Iris pigment epithelial cell (primary cell): ENCODE measurements around the gene UBE3B.

GRCh38 chr12:108639041-108640053 is 5.7 kb upstream of the SELPLG start:
- RRBS = no CpG with 5 or more reads among the region's 13 CpGs

GRCh38 chr12:108700836-108701690 is 30.3 kb downstream of the CORO1C start:
- RRBS = no CpG with 5 or more reads among the region's 12 CpGs

DNA sequence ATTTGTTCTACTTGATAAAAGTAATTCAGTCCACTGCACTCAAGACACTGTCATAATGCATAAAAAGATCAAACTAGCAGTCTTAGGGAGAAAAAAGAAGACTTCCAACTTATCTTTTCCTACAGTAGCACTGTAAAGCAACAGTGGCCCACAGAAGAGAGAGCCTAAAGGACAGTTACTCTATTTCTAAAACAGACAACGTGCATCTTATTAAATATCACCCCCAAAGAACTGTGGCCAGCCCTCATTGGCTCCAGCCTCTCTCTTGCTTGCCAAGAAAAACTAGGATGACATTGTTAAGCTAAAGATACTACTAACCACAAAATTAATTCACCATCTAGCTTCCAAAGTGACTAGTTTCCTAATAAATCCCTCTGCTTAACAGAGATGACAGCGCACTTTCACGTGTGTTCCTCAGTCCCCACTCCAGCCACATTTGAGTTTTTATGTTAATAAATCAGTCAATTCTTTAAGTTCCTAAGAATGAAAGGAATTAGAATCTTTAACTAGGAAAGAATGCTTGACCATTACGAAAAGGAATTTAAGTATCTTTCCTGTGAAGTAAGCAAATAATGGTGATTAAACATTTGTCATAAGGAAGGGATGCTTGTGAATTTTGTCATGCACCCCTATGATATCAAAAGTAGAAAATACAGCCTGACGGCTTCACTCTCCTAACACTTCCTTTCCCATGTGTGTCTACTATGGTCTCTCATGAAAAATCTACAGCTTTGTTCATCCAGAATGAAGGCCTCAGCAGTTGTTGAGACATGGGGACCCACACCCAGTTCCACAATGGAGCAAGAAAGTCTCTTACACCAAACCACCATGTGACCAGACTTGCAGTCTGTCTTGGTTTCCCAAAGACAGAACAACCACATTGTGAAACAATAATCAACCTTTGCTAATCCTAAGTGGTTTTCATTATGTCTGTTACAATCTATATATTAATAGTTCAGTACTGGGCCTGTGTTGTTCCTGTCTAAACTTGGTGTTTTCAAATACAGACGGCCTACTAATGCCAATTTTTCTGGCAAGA is 8.2 kb downstream of the CORO1C start:
- RRBS = no CpG with 5 or more reads among the region's 6 CpGs

DNA sequence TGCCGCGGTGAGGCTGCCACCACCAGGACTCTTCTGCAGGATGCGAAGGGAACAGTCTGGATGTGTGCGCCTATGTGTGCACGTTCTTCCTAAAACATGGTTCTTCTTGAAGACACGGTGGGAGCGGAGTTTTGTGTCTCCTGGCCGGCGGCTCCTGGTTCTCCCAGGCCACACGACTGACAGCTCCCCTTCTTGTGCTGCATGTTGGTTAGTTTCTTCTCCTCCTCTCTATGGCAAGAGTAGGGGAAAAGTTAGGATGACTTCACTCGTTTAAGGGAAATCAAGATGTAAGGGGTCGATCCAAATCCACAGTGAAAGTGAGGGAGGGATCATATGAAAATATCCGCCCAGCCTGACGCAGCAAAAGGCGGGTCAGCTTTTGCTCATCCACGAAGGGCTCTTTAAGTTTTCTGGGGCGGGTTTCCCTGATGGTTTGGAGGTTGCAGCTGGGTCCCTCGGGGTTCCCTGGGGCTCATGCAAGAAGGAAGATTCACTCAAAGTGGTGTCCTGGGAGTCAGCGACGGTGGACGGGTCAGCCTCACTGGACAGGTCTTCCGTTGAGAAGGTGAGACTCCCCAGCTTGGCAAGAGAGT is 56.4 kb upstream of the CORO1C start:
- RRBS = no CpG with 5 or more reads among the region's 22 CpGs

GRCh38 chr12:108838837-108839643 is 18.3 kb downstream of the SSH1 start:
- RRBS = no CpG with 5 or more reads among the region's 7 CpGs

DNA sequence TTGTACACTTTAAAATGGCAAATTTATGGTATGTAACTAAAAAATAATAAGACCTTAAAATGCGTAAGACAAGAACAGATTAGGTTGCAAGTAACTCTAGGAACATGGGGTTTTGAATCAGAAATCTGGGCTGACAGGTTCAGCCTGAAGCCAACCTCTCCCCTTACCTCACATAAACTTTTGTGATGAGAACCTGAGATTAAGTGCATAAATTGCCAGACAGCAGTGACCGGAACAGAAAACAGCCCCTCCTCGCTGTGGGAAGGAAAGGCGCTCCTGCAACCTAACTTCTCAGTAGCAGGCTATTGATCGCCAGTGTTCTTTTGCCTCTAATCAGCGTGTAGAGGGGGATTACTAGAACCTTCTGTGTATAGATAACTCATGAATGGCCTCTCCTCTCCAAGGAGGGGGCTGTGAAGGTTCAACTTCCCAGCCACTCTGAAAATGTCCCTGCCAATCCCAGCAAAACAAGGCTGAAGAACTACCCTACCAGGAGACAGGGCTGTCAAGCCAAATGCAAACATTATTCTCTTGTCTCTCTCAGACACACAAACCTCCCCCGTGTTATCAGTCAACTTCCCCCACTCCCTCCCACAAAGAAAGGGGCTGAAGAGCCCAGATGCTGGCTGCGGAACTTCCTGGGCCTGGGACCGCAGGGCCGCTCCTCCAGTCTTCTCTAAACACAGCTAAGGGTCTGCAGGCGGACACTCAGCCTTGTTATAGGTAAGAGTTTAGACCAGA is 1.7 kb downstream of the SSH1 start:
- RRBS = no CpG with 5 or more reads among the region's 11 CpGs

DNA sequence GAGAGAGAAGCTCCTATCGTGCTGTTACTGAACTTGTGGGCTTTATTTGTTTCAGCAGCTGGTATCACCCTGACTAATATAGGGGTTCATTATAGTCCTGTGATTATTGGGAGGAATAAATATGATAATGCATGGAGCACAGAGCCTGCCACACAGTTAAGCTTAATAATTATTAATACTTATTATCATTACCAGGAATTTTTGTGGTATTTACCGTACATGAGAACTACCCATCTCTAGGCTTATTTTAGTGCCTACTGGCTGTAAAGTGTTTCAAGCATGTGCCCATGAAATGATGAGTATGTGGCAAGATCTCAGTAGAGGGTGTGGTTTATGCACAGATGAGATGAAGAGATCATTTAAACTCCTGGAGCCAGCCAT is 60.1 kb downstream of the DAO start:
- RRBS = no CpG with 5 or more reads among the region's 2 CpGs

DNA sequence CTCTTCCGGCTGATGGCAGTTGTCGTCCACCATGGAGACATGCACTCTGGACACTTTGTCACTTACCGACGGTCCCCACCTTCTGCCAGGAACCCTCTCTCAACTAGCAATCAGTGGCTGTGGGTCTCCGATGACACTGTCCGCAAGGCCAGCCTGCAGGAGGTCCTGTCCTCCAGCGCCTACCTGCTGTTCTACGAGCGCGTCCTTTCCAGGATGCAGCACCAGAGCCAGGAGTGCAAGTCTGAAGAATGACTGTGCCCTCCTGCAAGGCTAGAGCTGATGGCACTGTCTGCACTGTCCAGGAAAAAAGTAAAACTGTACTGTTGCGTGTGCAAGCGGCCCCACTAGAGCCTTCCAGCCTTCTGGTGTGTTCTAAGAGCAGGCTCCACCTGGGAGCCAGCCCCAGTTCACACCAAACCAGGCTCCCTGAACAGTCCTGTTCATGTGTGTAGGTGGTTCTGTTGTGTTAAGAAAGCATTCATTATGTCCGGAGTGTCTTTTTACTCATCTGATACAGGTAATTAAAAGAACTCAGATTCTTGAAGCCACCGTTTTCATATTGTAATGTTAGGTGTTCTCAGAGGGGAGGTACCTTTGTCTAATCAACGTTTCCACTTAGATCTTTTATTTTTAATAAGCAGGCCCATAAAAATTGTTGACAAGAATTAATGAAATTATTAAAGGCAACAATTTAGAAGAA is 7.4 kb downstream of the ALKBH2 start:
- RRBS = no CpG with 5 or more reads among the region's 15 CpGs

- RRBS = no CpG with 5 or more reads among the region's 11 CpGs
Measured at GRCh38 chr12:109132452-109133159, 16.2 kb downstream of the ACACB start.

DNA sequence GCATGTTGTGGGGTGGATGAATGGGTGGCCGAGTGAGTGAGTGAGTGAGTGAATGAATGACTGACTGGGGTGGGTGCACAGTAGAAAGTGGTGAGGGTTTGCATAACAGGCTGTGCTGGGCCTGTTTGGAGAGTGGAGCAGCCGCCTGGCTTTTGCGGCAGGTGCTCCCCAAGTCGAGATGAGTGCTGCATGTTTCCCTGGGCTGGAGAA is 86.9 kb downstream of the FOXN4 start:
- RRBS = no CpG with 5 or more reads among the region's 4 CpGs

- RRBS = no CpG with 5 or more reads among the region's 10 CpGs
Measured at GRCh38 chr12:109290254-109290509, 18.9 kb downstream of the FOXN4 start.

DNA sequence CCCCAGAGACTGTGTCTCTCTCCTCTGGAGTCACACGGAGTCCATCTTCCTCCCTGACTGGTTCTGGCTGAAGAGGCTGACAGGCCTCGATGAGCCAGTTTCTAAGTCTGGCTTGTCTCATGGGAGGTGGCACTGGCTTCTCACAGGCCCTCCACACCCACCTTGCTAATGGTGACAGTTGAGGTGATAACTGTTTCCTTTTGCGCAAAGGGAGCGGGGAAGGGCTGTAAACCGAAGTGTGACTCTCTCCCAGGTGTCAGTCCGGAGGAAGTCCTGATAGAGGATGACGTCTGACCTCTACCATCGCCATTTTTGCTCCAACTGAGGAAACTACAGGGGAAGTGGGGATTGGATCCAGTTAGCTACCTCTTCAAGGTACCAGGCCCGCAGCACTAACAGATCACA is 30.2 kb downstream of the KCTD10 start:
- RRBS = no CpG with 5 or more reads among the region's 9 CpGs

DNA sequence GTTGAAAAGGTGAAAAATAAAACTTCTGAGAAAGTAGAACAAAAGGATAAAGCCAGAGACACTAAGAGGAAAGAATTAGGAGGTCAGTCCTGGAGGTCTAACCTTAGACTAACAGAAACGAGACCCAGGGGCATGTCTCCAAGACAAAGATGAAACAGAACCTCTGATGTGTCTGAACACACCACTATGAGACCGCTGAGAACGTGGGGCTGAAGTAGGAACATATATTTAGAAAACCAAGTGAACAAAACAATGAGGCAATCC is 17.9 kb downstream of the KCTD10 start:
- RRBS = no CpG with 5 or more reads among the region's 3 CpGs

GRCh38 chr12:109477545-109478313 is at the start of gene UBE3B:
Gene UBE3B, plus strand, starts transcription at chr12:109477634.
- RRBS = 2% methylated on average over 12 of the region's 39 CpGs

GRCh38 chr12:109715158-109715778 is 1.6 kb downstream of the FAM222A start:
- RRBS = no CpG with 5 or more reads among the region's 21 CpGs

GRCh38 chr12:109823037-109823661 is 10.0 kb downstream of the TRPV4 start:
- RRBS = 25% methylated on average over 1 of the region's 17 CpGs

DNA sequence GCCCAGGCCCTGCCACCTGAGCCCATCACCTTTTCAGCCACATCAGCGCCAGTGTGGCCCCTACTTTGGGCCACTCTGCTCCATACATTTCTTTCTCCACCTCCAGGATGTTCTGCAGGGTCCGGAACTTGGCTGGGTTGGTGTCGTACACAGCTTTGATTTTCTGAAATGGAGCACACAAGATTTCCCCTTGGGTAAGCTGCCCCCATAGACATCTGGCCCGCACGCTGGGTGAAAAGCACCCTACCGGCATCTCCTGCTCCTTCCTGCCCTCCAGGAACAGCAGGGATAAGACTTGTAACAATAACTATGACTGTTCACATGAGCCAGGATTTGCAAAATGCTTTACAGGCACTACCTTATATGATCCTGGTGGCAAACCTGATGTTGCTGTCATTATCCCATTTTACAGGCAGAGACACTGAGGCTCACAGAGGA is 22.8 kb downstream of the GLTP start:
- RRBS = no CpG with 5 or more reads among the region's 6 CpGs

DNA sequence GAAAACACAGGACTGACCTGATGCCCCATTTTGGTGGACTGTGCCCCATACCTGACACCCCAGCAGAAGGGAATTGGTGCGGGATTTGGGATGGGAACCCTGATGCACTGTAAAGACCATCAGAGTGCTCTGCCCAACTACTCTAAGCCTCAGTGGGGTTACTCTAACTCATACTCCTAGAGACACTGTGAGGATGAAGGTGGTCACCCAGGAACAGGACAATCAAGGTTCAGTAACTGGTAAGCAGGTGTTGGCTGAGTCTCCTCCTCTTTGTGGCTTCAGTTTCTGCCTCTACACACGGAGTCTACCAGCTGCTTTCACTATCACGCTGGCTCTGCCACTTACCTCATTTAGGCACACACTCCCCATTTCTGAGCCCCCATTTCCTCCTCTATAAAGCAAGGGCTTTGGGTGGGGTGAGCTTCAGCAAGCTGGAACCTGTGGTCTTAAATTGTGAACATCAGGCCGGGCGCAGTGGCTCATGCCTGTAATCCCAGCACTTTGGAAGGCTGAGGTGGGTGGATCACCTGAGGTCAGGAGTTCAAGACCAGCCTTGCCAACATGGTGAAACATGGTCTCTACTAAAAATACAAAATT is 7.3 kb upstream of the TCHP start:
- RRBS = no CpG with 5 or more reads among the region's 5 CpGs

GRCh38 chr12:109948022-109949040 is 47.8 kb downstream of the GIT2 start:
- RRBS = no CpG with 5 or more reads among the region's 13 CpGs

DNA sequence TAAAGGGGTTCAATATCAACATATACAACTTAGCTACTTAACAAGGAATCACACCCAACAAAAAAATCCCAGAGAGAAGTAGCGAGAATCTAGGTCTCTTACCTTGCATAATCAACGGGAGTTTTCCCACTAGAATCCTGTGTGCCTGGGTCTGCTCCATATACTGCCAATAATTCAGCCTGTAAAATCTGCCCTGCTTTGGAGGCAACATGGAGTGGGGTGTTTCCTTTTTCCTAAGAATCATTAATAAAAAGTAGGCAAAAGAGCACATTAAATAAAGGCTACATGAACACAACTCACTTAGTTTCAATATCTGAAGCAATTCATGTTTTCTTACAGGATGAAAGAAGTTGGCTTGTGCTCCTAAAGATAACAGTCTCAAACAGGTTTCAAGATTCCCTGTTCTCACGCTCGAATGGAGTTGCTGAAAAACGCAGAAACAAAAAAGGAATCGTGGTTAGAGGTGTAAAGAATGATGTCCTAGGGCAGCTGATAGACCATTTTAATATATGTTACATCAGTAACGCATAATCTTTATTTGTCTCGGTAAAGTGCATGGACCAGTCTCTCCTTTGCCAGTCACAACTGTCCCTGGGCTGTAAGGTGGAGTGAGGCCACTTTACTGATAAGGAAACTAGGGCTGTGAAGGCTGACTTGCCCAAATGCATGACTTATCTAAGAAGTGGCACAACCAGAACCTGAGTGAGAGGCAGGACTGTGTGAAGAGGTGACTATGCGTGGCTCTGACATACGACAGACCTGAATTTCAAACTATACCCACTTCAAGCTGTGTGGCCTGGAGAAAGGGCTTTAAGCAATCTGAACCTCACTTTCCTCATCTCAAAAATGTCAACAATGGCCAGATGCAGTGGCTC is 12.7 kb downstream of the GIT2 start:
- RRBS = no CpG with 5 or more reads among the region's 10 CpGs